Mesenchymal stem cell of the bone marrow (primary cell): ENCODE data around the genes KRTAP10-9 and KRTAP12-4.

GRCh38 chr21:43767624-43768793 lies 8.1 kb downstream of the CSTB start:
- CAGE, long polyA plus RNA, result no peak

DNA sequence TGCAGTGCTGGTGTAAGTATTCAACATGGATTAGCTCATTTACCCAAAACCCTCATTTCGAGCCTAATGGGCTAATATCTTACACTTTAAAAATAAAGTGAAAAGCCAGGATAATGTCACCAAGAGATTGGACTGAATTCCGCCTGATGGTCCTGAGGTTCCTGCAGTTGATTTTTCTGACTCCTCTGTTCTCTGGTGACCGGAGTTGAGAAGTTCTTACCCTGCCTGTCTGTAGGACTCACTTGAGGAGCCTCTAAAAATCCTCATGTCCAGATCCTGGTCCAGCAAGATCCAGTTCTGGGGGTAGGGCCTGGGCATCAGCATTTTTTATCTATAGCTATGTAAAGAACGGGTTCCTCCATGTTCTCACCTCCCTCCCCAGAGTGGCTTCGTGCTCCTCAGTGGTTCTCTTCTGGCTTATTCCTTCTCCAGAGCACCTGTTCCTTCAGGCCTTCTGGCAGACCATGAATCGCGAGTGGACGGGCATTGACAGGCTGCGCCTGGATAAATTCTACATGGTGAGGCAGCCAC lies 3.6 kb downstream of the RRP1 start:
- CAGE, long polyA plus RNA, result no peak

- CAGE, long polyA plus RNA, result no peak
Observed at GRCh38 chr21:43826992-43827617, 37.7 kb downstream of the RRP1 start.

DNA sequence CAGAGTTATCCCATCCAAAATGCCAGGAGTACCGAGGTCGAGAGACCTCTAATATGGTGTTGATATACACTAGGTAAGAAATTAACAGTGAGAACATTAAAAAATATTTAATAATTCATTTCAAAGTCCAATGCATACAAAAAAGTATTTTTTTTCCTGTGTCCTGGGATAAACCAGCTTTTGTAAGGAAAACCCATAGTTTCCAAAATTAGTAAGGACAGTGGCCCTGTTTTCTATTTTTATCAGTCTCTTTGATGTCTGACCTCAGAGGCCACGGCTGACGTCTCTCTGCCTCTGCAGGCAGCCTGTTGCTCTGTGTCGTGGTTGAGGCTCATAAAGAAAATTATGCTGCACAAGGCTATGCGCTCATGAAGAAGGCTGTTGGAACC lies 48.8 kb downstream of the AGPAT3 start:
- CAGE, long polyA plus RNA, result no peak

DNA sequence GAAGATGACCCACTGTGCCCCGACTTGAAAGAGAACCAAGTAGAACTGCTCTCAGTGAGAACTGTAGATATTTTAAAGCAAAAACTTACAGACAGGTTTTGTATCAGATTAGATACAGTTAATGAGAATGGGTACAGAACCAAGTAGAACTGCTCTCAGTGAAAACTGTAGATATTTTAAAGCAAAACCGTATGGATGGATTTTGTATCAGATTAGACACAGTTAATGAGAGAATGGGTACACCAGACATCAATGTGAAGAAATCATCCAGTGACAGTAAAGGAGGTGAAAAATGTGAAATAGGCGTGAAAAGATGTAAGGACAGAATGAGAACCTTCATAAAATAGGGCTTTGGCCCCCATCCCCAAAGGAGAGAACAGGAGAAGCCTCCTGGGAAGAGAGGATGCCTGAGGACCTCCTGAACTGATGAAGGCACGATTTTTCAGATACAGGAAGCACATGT lies 49.2 kb upstream of the TRAPPC10 start:
- CAGE, long polyA plus RNA, result no peak

DNA sequence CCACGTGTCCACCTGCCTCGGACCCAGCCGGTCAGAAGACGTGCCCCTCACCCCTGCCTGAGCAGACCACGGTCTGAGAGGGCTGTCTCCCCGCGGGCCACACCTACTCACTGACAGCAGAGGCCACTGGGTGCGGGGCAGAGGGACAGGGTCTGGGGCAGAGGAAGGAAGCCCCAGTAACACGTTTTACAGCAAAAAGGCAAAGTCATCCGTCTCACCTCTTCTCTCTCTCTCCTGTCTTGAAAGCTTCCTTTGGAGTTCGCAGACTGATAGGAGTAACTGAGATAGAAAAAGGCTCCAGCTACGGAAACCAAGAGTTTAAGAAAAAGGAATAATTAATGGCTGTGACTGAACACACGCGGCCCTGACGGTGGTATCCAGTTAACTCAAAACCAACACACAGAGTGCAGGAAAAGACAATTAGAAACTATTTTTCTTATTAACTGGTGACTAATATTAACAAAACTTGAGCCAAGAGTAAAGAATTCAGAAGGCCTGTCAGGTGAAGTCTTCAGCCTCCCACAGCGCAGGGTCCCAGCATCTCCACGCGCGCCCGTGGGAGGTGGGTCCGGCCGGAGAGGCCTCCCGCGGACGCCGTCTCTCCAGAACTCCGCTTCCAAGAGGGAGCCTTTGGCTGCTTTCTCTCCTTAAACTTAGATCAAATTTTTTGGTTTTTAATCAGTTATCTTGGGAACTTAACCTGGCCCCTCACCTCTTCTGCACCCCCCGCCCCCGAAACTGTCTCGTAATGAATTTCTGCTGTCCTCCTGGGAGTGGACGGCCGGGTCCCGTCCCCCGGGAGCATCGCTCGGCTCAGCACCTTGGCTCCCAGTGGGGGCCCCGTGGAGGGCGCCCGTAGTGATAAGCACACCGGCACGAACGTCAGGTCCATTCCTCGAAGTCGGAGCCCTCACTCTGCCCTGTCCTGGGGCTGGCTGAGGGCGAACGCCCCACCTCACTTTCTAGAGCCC lies 29.8 kb upstream of the TRAPPC10 start:
- CAGE, long polyA plus RNA, result no peak

DNA sequence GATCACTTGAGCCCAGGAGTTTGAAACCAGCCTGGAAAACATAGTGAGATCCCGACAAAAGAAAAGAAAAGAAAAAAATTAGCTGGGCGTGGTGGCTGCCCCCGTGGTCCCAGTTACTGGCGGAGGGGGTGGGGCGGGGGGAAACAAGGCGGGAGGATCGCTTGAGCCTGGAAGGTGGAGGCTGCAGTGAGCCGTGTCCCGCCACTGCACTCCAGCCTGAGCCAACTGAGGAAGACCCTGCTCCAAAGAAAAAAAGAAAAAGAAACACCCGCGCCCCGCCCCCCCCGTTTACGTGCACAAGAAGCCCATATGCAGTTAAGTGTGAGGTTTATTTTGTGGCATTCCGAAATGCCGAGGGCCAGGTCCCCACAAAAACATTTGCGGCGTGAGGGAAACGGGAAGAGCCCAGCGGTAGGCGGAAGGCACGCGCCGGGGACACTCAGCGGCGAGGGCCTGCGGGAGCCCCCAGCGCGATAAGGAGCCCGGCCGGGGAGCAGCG lies 563 bp upstream of the TRAPPC10 start:
- CAGE, long polyA plus RNA, result no peak

- CAGE, long polyA plus RNA, result no peak
Observed at GRCh38 chr21:44055420-44056437, 43.6 kb downstream of the TRAPPC10 start.

- CAGE, long polyA plus RNA, result no peak
Observed at GRCh38 chr21:44072956-44073594, 34.1 kb upstream of the PWP2 start.

GRCh38 chr21:44074188-44074770 lies 32.9 kb upstream of the PWP2 start:
- CAGE, long polyA plus RNA, result no peak

DNA sequence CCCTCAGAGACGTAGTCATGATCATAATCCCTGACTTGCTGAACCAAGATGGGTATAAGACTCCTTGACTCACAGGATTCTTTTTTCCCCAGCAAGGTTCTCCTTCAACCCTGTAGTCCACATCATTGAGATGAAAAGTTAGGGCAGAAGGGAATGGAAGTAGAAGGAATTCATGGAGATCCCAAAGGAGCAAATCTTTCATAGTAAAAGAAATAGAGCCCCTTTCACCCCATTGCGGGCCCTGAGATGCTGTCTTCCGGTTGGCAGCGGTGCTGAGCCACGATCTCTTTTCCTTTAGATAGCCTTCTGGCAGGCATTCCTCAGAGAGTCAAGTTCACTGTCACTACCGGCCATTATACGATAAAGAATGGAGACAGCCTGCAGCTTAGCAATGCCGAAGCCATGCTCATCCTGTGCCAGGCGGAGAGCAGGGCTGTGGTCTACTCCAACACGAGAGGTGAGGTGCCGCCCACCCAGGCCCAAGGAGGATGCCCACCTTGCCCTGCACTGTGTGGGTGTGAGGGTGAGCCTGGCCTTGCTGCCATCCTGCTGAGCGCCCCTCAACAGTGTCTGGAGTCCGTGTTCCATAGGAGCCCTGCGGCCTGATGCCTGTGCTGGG lies 20.6 kb upstream of the PWP2 start:
- CAGE, long polyA plus RNA, result no peak

DNA sequence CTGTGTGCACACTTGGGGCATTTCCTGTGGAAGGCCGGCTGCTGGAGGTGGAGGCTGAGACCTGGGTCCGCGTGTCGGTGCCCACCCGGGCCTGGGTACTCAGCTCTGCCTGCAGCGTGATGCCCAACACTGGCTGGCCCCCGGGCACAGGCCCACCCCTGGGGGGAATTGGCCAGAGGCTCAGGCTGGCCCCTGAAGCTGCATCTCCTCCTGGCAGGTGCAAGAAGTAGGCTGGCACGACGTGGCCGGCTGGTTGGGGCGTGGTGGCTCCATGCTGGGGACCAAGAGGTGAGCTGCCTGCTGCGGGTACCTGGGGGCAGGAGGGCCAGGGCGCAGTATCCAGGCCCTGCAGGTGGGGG lies 17.3 kb downstream of the CFAP410 start:
- CAGE, long polyA plus RNA, result no peak

- CAGE, long polyA plus RNA, result no peak
Observed at GRCh38 chr21:44328686-44329300, 10.4 kb downstream of the CFAP410 start.

DNA sequence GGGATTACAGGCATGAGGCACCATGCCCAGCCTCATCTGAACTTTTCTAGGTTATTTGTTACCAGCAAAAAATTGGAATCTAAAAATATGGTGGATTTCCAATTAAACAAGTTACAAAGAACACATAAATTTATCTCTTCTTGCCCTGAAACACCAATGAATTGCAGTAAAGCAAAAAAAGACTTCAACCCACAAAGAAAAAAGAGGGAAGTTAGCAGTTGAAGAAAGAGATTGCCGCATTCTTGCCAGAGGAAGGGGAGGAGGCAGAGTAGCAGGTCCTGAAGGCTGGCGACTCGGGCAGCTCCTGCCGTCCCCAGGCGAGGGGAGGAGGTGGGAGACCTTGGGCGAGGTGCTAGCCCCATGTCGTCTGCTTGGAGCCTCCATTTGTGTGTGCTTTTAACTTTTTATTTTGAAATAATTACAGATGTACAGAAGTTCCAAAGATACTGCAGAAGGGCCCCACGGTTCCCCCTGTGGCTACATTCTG lies 6.6 kb downstream of the TRPM2 start:
- CAGE, long polyA plus RNA, result no peak

DNA sequence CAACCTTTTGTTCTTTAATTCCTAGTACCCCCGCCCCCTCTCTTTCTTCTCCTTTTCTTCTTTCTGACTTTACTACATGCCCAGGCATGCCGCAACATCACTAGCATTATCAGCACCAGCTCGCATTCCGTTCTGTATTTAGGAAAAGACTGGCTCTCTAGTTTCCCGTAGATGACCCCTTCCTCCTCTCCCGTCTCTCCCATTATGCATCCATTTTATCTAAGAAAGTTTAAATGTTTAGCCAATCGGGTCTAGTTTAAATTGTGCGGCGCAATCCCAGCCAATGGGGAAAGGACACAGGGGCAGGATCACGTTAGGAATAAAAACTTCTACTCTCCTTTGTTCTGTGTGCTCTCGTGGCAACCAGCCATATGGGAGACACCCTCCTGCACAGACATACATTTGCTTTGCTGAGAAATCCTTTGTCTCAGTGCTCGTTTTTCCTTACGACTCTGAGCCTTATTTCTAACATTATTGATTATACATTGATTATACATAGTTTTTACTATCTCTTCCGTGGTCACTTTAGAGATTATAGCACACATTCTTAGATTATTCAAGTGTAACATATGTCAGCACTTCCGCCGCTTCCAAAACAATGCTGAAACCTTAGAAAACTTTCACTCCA lies 2.2 kb upstream of the KRTAP10-7 start:
- CAGE, long polyA plus RNA, result no peak

DNA sequence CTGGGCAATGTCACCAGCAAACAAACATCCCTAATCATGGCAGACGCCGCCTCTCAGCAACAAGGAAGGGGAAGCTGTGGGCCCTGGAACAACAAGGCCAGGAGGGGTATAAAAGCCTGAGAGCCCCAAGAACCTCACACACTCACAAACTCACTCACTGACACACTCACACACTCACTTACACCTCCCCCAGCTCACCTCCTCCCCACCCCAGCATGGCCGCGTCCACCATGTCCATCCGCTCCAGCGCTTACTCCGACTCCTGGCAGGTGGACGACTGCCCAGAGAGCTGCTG lies at the start of gene KRTAP10-9:
Gene KRTAP10-9, plus strand, starts transcription at position 137 of the 295 bp plus-strand sequence.
- CAGE, long polyA plus RNA, result no peak

- CAGE, long polyA plus RNA, result no peak
Observed at GRCh38 chr21:44653815-44654670, at the start of gene KRTAP12-4. Gene KRTAP12-4 (minus strand): TSS chr21:44654659.

DNA sequence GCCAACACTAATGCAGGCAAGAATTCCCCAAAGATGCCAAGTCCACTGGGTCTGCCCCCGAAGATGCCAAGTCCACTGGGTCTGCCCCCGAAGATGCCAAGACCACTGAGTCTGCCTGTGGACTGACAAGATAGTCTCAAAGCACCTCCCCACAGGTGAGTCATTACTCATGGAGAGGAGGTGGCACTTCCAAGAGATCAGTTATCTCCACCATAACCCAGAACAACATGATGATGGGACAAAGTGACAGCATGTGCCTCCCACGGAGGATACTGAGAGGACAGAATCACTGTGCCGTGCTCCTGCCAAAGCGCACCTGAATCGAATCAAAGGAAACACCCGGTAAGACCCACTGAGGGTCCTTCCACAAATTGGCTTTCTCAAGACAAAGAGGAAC lies 4.7 kb downstream of the PTTG1IP start:
- CAGE, long polyA plus RNA, result no peak

DNA sequence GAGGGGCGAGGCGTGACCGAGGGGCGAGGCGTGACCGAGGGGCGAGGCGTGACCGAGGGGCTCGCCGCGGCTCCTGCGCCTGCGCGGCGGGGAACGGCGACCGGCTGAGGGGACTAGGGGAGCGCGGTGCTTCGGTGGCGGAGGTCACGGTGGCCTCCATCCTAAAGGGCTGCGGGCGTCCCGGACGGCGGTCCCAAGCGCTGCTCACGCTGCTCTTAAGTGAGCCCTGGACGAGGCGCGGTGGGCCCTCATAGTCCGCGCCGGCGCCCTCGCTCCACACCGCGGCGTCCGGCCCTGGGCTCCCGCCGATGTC lies 421 bp upstream of the PTTG1IP start:
- CAGE, long polyA plus RNA, result no peak

- CAGE, long polyA plus RNA, result no peak
Observed at GRCh38 chr21:44885707-44886823, 12.6 kb upstream of the PTTG1IP start.